ENCODE data around the genes RGS5 and RXRG.

GRCh38 chr1:162719639-162720292 is 70.7 kb upstream of the HSD17B7 start:
- PRO-cap = no peak
- RRBS = no CpG with 5 or more reads among the region's 1 CpG

DNA sequence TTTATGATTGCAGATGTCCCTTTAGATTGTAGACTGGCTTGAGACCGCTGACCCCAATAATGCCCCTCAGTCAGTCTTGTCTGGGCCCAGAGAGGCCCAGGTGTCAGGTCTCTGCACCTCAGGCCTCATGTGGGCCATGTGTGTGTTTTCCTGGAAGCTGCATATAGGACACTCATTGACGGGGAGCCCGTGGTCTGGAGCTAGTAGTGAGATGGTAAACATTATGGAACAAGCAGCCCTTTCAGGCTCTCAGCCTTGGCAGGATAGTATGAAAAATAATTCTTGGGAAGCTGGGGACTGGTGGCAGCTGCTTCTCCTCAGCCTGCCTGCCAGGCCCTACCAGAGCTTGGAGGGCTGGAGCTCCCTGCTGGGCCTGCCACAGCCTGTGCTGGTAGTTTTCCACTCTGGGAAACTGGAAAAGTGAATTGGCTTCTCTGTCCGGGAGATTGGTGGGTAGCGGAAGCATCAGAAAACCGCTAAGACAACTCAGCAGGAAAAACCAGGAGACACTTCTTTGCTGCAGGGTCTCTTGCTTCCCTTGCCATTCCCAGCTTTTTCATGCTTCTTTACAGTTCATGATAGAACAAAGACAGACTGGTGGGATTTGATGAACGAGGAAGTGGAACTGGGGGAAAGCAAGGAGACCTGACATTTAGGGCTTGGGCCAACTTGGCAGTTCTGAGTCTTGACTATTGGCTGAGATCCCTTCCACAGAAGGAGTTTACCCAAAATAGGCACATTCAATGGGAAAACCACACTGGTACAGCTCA is 57.7 kb upstream of the HSD17B7 start:
- PRO-cap = no peak
- RRBS = no CpG with 5 or more reads among the region's 7 CpGs

DNA sequence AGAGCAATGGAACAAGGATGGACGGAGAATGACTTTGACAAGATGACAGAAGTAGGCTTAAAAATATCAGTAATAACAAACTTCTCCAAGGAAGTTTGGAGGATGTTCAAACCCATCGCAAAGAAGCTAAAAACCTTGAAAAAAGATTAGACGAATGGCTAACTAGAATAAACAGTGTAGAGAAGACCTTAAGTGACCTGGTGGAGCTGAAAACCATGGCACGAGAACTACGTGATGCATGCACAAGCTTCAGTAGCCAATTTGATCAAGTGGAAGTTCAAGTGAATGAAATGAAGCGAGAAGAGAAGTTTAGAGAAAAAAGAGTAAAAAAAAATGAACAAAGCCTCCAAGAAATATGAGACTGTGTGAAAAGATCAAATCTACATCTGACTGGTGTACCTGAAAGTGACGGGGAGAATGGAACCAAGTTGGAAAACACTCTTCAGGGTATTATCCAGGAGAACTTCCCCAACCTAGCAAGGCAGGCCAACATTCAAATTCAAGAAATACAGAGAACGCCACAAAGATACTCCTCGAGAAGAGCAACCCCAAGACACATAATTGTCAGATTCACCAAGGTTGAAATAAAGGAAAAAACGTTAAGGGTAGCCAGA is 43.3 kb upstream of the HSD17B7 start:
- PRO-cap = no peak
- RRBS = no CpG with 5 or more reads among the region's 10 CpGs

DNA sequence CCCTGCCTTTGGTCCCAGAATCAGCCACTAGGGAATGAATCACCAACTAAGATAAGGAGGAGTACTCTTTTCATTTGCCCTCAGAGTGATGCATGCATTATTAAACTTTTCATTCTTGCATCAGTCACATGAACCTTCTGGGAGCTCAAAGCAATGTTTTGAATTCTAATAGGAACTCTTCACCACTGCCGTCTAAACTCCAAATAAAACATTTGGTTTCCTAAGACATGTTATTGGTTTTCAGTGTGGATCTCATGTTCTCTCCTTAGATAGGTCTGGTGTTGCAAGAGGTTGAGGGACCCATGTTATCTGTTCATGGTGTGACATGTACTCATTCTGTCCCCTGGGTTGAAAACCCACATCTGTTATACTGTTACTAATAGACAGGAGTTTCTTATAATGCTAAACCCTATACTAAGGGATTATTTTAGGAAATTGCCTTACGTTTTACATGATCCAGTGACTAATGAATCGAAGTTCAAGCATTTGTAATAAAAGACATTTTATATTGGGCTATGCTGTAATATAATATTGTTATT is 17.8 kb upstream of the HSD17B7 start:
- PRO-cap = no peak
- RRBS = no CpG with 5 or more reads among the region's 3 CpGs

DNA sequence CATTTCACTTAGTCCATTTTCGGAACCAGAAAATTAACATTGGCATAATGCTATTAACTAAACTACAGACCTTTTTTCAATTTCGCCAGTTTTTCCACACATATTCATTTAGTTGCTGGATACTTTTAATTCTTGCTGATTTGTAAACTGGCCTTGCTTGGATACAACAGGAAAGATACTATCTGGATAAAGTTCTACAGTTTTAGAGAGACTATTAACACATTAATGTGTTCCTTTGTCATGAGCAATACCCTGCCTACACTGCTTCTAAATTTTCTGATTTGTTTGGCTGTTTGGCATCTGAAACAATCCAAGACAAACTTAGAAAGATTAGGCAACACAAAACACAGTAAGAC is 5.7 kb upstream of the HSD17B7 start:
- PRO-cap = no peak
- RRBS = no CpG with 5 or more reads among the region's 2 CpGs

GRCh38 chr1:162792417-162793003 is 2.0 kb downstream of the HSD17B7 start:
- PRO-cap = no peak
- RRBS = no CpG with 5 or more reads among the region's 6 CpGs

DNA sequence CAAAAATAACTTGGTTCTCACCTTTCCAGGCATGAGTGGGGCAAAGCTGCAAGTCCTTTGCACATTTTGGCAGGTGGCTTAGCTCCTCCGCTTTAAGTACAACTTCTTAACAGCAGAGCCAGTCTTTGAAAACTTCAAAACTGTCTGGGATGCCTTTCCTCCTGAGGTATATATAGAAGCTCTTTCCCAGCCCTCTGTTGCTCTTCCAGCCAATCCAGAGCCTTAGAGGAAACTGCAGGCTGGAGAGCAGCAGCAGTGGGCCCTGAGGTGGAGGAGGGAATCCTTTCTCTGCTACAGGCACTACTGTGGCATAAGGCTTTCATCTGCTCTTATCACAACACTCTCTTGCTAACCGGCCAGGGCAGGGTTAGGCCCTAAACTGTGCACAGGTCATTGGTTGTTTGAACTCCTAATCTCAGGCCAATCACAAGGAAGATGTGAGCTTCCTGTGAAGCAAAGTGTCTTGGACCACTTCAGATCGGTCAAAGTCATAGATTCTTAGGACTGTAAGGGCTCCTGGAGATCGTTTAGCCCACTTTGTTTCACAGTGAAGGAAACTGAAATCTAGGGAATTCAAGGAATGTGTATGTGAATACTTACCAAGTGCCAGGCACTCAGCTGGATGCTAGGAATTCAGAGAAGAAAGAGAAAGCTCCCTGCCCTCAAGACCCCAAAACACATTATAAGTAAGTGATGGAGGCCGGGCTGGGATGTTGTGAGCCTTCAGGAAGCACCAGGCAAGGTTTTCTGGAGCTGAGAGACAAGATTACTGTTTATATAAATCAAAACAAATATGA is at the start of gene RGS5:
Gene RGS5 (minus strand): TSS at position 146 of the 797 bp plus-strand sequence.
- PRO-cap = no peak
- RRBS = no CpG with 5 or more reads among the region's 5 CpGs

DNA sequence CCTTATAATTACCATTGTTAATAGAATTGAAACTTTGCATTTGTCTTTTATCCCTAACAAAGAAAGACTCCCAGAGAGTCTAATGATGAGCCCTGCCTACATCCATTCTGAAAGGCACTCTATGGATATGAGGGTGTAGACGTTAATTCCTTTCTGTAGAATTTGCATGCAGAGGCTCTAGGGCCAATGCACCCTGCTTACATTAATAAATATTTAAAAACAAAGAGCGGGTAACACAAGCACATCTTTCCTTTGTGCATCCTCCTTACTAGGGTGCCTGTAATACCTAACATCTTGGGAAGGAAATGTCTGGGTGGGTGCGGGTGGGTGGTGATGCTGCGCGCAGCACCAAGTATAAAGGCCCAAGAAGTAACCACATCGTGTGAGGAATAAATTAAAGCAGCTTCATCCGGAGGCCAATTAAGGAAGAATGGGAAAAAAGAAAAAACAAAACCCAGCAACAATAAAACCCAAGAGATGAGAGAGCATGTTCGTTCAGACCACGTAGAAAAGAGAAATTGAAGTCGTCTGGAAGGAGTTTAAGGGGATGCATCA is 16.7 kb downstream of the PBX1 start:
- PRO-cap = no peak
- RRBS = no CpG with 5 or more reads among the region's 10 CpGs

- PRO-cap = no peak
- RRBS = no CpG with 5 or more reads among the region's 1 CpG
These were observed 49.4 kb downstream of the PBX1 start for GRCh38 chr1:164608372-164608776.

- PRO-cap = no peak
- RRBS = no CpG with 5 or more reads among the region's 2 CpGs
These were observed 127.1 kb downstream of the PBX1 start for GRCh38 chr1:164686053-164686496.

GRCh38 chr1:164765580-164766156 is 206.7 kb downstream of the PBX1 start:
- PRO-cap = bidirectional peak, plus-strand start at chr1:164765874, minus-strand start at chr1:164765724
- RRBS = no CpG with 5 or more reads among the region's 1 CpG

DNA sequence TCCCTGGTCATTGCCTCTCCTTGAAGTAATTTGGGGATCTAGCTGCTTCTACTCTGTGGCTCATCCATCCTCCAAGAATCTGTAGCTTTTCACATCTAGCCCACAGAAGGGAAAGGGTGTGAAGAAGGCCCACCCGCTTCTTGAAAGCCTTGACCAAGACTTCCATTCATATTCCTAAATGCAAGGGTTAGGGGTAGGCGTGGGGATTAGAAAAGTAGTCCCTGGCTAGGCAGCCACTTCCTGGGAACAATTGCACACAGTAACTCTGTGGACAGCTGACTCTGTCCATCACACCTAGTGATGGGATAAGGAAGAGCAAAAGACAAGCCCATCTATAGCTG is 294.1 kb downstream of the PBX1 start:
- PRO-cap = no peak
- RRBS = no CpG with 5 or more reads among the region's 2 CpGs

GRCh38 chr1:165352655-165353309 is 3.7 kb downstream of the LMX1A start:
- PRO-cap = no peak
- RRBS = no CpG with 5 or more reads among the region's 41 CpGs

GRCh38 chr1:165444895-165445533 is at the start of gene RXRG:
Gene RXRG, minus strand, starts transcription at chr1:165445126.
- PRO-cap = no peak
- RRBS = 20% methylated on average over 1 of the region's 35 CpGs

DNA sequence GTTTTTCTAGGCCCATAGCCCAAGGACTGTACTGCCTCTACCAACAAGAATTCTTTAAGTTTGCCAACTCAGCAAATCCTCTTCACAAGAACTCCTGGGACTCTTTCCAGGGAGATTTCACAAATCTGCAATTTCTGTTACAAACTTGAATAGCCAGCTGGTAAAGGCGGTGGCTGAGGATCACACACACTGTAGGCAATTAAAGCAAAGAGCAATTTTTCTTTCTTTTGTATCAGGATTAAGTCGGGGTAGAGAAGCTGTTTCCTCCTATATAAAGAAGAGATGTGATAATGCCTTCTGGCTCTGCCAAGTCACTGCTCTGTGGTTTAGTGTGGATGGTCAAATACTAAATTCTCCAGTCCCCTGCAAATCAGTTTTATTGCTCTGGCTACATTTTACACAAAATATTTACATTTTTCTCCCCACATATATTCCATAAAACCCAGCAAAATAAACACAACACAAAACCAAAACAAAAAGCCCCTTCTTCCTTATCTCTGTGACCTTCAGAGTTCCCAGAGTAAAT is 1.6 kb downstream of the ALDH9A1 start:
- PRO-cap = no peak
- RRBS = no CpG with 5 or more reads among the region's 2 CpGs

DNA sequence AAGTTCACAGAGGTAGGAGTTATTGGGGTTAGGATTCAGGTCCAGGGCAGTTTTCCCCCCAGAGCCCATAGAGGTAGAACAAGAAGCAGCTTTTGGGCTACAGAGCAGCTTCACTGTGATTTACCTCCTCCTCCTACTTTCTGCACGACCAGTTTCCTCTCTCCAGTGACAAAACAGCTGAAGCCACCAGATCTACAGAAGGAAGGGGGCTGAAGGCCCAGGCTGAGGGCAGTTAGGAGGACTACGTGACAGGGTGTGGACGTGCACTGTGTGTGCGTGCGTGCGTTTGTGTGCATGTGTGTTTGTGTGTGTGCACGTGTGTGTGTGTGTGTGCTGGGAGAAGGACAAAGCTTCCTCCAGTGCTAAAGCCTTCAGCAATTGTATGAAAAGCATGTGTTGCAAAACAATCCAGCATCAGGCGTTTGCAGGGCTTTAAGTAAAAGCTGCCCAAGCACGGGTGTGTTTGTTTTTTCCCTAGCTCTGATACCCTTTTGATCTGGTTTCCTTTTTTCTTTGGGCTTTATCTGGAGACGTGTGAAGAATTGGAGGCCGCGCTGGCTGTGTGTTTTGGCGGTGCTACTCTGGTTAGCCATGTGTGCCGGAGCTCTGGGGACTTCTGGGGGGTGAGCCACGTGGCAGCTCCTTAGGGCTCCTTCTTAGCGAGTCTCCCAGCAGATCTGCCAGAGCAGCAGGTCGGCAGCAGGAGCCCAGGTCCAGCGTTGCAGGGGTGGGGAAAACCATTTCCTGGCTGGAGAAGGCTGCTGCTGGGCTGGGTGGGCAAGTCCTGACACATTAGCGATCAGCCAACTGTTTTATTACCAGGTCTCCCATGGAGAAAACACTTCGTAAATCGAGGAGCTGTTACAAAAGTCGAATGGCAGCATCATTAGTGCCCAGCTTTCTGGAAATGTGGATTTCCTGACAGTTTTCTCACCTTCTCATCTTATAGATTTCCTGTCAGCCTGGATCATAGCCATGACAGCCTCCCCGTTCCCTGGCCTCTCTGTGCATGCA is 73.3 kb downstream of the UCK2 start:
- PRO-cap = no peak
- RRBS = no CpG with 5 or more reads among the region's 23 CpGs

- PRO-cap = bidirectional peak, plus-strand start at chr1:165904005, minus-strand start at chr1:165903811
- RRBS = no CpG with 5 or more reads among the region's 3 CpGs
These were observed 76.3 kb downstream of the UCK2 start for GRCh38 chr1:165903620-165904222.

GRCh38 chr1:166207828-166208027 is 40.9 kb upstream of the FAM78B start:
- PRO-cap = no peak
- RRBS = no CpG with 5 or more reads among the region's 2 CpGs

DNA sequence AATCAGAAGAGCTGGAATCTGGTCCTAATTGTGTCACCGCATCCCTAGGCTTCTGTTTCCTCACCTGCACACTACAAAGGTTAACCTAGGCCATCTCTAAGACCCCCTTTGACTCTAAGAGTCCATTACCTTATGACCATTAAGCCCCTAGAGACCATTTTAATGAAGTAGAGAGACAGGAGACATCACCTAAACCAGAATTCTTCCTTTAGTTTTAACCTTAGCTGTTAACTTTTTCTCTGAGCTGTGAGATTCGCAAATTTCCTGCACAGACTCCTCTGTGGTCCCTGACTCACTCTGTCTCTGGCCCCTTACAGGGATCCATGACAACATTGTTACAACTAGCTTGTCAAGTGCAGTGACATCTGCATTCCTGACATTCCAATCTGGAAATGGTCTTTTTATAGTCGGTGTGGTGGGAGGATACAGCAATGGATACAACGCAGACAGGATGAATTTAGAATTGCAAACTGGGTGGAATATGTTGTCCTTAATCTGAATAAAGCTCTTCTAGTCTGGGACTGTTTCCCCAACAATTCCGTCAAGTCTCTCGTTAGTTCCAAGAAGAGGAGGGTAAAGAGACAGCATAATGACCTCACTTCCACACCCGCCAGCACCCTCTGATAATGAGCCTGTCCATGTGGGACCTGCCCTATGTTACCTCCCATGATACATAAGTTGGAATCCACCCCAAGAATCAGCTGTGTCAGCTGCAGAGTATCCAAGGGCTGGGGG is 49.5 kb downstream of the ILDR2 start:
- PRO-cap = no peak
- RRBS = no CpG with 5 or more reads among the region's 7 CpGs

GRCh38 chr1:167086706-167087174 is 3.4 kb downstream of the GPA33 start:
- PRO-cap = no peak
- RRBS = no CpG with 5 or more reads among the region's 3 CpGs